Measurements from ENCODE around the gene SFRP2.

- PRO-cap = unidirectional peak, plus-strand start at chr4:153222487; unidirectional peak, plus-strand start at chr4:153222833
- RAMPAGE, long total RNA, 2 experiments = start-site peak on the plus strand in 1 of 2 experiments, at chr4:153222511-153222911 at its widest, 32 to 33 reads per replicate
These were observed 18.1 kb downstream of the TRIM2 start for GRCh38 chr4:153222158-153222976.

GRCh38 chr4:153257004-153258065 is 53.1 kb downstream of the TRIM2 start:
- PRO-cap = no peak
- RAMPAGE, long total RNA, 2 experiments = no peak in any of the 2 experiments

- PRO-cap = no peak
- RAMPAGE, long total RNA, 2 experiments = no peak in any of the 2 experiments
These were observed 2.5 kb downstream of the MND1 start for GRCh38 chr4:153346873-153347435.

GRCh38 chr4:153433113-153433541 is 33.0 kb upstream of the TMEM131L start:
- PRO-cap = no peak
- RAMPAGE, long total RNA, 2 experiments = no peak in any of the 2 experiments

DNA sequence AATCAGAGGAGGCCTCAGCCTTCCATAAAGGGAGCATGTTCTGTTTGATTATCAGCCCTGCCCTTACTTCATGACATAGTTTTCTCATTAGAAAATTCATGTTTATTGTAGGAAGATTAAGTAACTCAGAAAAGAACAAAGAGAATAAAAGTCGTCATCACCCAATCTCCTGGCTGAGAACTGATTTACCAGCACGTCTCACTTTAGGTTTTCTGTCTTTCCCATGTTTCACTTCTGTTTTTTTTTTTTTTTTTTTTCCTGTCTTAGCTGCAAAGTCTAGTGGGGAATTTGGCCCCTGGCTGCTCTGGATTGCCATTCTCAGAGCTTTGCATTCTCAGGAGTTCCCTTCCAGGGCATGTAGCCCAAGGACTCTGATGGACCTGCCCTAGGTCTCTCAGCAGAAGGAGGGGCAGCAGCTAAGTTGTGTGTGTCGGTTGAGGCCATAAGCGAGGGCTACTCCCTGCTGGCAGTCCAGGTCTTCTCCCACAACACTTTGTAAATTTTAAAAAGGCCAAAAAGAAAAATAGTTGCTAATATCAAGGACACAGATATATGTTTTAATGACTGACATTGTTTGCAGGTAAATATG is 57.8 kb downstream of the TMEM131L start:
- PRO-cap = no peak
- RAMPAGE, long total RNA, 2 experiments = no peak in any of the 2 experiments

- PRO-cap = no peak
- RAMPAGE, long total RNA, 2 experiments = no peak in any of the 2 experiments
These were observed 98.6 kb downstream of the TMEM131L start for GRCh38 chr4:153564441-153565400.

DNA sequence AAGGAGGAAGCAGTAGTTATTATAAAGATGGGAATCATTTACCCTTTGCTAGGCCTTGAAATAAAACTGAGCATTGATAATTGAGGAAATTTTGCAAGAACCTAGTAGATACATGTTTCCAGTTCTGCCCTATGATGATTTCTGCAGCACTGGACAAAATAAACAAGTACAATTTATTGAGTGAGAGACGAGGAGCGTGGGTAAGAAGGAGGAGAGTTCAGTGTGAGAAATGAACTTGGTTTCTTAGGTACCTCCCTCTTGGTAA is 57.4 kb upstream of the TLR2 start:
- PRO-cap = no peak
- RAMPAGE, long total RNA, 2 experiments = no peak in any of the 2 experiments

DNA sequence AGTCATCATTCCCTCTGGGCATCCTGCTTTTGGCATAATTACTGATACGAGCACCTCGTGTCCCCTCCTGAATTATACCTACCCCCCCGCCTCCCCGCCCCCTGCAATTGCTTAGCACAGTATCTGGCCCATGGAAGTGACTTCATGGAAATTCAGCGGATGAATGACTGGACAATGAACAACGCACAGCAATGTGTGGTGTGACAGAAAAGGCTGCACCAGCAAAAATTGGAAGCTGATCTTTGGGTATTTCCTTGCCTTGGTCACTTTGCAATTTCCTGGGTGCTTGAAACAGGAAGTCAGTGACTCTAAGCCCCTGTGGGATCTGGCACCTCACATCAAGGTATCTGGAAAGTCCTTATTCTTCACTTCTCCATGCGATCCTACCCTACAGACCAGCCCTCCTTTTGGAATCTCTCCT is 31.7 kb upstream of the TLR2 start:
- PRO-cap = no peak
- RAMPAGE, long total RNA, 2 experiments = no peak in any of the 2 experiments

DNA sequence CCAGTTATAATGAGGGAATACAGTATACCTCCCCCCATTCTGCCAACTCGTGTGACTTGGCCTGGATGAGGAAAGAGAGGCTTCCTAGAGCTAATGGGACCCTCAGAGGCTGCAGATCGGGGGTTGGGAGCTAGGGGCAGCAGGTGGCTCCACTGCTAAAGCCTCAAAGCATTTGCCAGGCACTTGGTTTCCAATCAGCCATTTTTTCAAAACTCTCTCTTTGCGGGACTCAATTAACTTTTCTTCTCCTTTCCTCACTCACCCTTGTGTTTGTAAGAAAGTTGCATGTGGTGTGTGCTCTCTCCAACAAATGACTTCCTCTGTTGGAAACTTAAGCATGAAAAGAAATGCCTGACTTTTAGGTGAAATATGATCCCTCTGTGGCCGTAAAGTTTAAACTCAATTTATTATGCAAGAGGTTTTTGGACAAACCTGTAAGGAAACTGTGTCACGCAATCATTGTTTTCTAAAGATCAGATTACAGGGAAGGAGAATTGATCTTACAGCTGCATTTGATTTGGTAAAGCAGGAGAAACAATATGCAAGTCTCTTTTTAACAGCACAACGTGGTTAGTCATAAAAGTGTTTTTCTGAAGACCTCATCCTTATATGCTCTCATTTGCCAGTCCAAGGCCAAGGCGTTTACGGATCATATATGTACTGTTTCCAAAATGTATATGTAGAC is 7.0 kb downstream of the SFRP2 start:
- PRO-cap = no peak
- RAMPAGE, long total RNA, 2 experiments = no peak in any of the 2 experiments

DNA sequence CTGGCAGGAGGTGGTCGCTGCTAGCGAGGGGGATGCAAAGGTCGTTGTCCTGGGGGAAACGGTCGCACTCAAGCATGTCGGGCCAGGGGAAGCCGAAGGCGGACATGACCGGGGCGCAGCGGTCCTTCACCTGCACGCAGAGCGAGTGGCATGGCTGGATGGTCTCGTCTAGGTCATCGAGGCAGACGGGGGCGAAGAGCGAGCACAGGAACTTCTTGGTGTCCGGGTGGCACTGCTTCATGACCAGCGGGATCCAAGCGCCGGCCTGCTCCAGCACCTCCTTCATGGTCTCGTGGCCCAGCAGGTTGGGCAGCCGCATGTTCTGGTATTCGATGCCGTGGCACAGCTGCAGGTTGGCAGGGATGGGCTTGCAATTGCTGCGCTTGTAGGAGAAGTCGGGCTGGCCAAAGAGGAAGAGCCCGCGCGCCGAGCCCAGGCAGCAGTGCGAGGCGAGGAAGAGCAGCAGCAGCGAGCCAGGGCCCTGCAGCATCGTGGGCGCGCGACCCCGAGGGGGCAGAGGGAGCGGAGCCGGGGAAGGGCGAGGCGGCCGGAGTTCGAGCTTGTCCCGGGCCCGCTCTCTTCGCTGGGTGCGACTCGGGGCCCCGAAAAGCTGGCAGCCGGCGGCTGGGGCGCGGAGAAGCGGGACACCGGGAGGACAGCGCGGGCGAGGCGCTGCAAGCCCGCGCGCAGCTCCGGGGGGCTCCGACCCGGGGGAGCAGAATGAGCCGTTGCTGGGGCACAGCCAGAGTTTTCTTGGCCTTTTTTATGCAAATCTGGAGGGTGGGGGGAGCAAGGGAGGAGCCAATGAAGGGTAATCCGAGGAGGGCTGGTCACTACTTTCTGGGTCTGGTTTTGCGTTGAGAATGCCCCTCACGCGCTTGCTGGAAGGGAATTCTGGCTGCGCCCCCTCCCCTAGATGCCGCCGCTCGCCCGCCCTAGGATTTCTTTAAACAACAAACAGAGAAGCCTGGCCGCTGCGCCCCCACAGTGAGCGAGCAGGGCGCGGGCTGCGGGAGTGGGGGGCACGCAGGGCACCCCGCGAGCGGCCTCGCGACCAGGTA is at the start of gene SFRP2:
TSS of gene SFRP2 (minus strand) at position 738 of the 1,061 bp plus-strand sequence.
- PRO-cap = unidirectional peak, plus-strand start at position 442 of the sequence; bidirectional peak, plus-strand start at position 849 of the sequence, minus-strand start at position 722 of the sequence
- RAMPAGE, long total RNA, 2 experiments = start-site peak on the minus strand in 1 of 2 experiments, centred at positions 578 to 729 of the sequence, 20 to 41 reads per replicate

DNA sequence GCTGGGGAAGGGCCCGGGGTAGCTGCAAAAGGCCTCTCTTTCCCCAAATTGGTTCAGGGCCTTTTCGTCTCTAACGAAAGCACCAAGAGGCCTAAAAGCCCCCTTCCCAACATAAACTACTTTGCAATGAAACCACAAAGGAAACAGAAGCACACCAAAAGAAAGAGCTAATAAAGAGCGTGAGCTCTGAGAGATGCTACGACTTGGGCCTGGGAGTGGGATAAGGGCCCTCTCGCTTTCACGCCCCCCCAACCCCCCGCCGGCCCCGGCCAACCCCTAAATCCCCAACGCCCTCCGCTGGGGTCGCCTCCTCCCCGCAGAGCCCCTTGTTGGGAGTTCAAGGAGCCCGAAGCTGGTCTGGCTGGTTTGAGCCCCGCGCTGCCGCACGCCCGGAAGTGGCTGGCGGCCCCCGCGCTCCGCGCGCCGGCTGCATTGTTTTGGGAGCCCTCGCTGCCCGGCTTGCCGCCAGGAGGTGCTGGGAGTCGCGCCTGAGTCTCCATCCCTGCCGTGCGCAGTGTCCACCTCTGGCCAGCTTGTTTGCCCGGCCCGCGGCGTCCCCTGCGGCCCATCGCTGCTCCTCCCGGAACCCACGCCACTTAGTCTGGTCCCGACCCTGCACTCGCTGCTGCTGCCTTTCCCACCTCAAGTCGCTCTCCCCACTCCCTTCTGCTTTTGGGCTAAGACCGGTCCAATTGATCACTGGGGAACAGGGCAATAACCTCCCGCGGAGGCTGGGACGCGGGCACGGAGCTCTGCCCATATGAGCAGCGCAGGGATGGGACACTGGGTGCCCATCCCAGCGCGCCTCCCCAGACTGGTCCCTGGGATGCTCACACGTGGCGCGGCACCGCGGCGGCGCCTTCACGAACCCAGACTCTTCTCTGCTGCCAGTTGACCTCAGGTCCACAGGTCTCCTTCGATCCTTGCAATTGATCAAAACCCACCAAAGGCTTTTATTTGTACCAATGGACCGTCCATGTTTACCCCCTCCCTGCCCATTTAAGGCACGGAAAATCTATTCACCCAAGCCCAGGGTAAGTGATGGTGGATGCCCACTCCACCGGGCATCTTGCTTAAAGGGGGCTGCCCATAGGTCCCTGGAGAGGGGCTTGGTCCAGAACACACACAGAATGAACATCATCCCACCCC is 2.2 kb upstream of the SFRP2 start:
- PRO-cap = bidirectional peak, plus-strand start at position 480 of the sequence, minus-strand start at position 434 of the sequence; unidirectional peak, minus-strand start at position 654 of the sequence
- RAMPAGE, long total RNA, 2 experiments = no peak in any of the 2 experiments

DNA sequence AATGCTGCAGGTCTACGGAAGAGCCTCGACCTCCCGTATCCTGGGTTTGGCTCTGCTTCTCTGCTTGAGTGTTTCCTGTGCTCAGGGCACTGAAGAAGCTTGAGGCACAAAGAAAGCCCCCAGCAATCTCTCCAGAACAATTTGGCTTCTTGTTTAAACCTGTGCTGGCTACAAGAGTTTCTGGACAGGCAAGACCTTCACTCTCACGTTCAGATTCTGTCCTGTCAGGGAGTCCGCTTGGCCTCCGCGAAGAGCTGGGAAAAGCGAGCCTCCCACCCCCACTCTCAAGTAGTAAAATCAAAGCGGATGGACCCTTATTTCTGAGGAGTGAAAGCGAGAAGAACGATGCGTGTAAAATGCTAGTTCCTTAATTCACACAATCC is 2.9 kb upstream of the SFRP2 start:
- PRO-cap = no peak
- RAMPAGE, long total RNA, 2 experiments = no peak in any of the 2 experiments

DNA sequence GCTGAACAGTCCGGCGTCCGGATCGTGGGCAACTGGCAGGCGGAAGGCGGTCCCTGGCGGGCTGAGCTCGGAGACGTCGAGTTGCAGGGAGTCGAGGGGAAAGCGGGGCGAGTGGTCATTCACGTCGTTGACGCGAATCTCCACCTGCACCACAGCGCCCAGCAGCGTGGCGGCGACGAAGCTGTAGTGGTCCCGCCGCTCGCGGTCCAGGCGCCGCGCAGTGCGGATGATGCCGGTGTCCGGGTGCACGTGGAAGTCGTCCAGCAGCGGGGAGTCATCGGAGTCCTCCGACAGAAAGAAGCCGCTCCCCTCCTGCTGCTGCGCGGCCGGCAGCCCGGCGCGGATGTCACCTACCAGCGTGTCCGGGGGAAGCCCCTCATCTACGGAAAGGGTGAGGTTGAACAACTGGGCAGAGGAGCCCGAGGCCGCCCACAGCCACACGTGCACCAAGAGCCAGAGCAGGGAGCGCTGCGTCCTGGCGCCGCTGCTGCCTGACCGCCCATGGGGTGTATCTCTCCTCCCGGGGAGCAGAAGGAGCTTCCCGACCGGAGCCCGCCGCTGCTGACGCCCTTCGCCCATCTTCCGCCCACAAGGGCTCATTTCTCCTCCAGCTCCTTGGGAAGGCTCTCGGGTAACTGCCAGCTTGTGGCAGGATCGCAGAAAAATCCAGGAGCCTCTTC is 703 bp downstream of the DCHS2 start:
- PRO-cap = no peak
- RAMPAGE, long total RNA, 2 experiments = no peak in any of the 2 experiments

GRCh38 chr4:154549583-154550260 is 478 bp downstream of the PLRG1 start:
- PRO-cap = no peak
- RAMPAGE, long total RNA, 2 experiments = no peak in any of the 2 experiments

GRCh38 chr4:154560778-154560957 is 2.1 kb upstream of the FGB start:
- PRO-cap = no peak
- RAMPAGE, long total RNA, 2 experiments = no peak in any of the 2 experiments

- PRO-cap = no peak
- RAMPAGE, long total RNA, 2 experiments = no peak in any of the 2 experiments
These were observed 4.2 kb downstream of the FGA start for GRCh38 chr4:154586165-154586904.

GRCh38 chr4:154603428-154603904 is 9.0 kb downstream of the FGG start:
- PRO-cap = no peak
- RAMPAGE, long total RNA, 2 experiments = no peak in any of the 2 experiments

DNA sequence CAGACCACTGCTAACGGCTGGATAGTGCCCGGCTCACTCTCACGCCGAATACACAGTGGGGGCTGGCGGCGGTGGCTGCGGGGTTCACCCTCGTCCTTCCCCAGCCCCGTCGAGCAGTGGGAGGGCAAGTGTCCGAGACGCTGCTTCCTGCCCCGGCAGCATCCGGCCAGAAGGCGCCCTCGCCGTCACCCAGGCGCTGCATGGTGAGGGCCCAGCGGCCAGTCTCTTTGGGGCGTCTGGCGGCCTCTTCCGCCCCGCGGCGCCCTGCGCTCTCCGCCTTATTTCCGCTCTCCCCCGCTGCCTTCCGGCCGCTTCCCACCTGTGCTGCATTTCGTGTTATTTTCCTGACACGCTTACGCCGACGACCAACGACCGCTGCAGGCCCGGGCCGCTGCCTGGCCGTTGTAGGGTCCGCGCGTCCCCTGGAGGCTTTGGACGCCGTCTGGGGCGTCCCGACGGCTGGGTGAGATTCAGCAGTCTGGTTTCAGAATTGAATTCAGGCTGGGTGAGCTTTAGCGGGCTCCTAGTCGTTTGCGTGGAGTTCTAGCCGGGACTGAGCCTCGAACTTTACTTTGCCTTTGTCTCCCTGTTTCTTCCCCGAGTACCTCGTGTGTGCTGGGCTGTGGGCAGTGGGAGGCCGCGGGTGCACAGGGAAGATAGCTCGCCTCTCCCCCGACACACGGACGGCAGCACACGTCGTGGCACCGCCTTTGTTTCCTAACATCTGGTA is 563 bp downstream of the RBM46 start:
- PRO-cap = no peak
- RAMPAGE, long total RNA, 2 experiments = no peak in any of the 2 experiments

- PRO-cap = no peak
- RAMPAGE, long total RNA, 2 experiments = no peak in any of the 2 experiments
These were observed 72.1 kb downstream of the MAP9 start for GRCh38 chr4:155304408-155305284.

DNA sequence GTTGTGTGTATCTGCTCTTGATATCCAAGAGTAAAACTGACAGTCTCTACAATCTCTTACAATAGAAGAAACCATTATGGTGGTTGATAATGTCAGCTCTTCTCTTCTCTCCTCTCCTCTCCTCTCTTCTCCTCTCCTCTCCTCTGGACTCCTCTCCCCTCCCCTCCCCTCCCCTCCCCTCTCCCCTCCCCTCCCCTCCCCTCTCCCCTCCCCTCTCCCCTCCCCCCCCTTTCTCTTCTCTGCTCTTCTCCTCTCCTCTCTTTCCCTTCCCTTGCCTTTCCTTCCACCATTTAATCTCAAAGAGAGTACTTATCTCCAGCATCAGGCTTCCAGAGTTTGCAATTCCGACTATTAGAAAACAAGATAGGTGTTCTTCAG is 6.2 kb downstream of the TDO2 start:
- PRO-cap = no peak
- RAMPAGE, long total RNA, 2 experiments = no peak in any of the 2 experiments